Body of pancreas (tissue), 2 donors: ENCODE measurements around a stretch of chr6.

- PRO-cap, result no peak
- RAMPAGE, long total RNA, 2 experiments, result no peak in any of the 2 experiments
Observed at GRCh38 chr6:148922964-148923345, 176.1 kb downstream of the UST start.

GRCh38 chr6:148964245-148965093 is 217.6 kb downstream of the UST start:
- PRO-cap, result no peak
- RAMPAGE, long total RNA, 2 experiments, result no peak in any of the 2 experiments

DNA sequence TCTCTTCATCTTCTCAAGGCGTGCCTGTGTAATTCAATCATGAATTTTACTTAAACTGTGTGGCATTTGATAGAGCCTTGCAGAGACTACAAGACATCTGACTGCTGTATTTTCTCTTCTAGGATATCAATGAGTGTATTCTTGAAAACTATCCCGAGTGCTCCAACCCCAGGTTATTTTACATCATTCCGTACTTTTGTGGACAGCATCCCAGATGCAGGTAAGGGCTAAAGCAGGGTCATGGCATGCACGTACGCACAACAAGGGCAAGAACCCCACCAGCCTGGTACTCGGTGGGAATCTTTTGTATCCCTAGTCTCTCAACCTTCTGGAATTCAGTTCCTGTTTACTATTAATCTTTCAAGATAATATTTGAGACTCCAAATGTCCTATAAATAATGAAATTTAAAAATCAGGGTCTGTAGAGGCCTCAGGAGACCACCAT is 272.2 kb downstream of the UST start:
- PRO-cap, result no peak
- RAMPAGE, long total RNA, 2 experiments, result no peak in any of the 2 experiments

DNA sequence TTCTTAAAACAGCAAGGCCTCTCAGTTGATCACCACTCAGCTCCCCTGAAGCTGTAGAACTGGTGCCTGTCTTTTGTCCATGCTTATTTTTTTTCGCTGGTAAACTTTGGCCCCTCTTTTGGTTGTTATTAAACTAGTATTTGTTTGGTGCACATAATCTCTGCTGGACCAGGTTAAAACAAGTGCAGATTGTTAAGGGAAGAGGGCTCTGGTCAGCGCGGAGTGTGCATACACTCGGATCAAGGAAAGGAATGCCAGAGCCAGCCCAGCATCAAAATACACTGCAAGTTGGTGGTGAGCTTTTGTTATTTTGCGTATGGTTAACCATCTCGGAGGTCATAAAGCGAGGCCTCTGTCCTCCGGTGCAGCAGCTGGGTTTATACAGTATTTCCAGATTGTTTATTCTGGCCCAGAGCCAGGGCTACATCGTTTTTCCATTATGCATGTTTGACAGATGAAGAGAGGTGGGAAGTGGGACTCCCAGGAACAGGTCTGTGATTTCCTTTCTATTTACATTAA is 256.7 kb upstream of the TAB2 start:
- PRO-cap, result no peak
- RAMPAGE, long total RNA, 2 experiments, result no peak in any of the 2 experiments

DNA sequence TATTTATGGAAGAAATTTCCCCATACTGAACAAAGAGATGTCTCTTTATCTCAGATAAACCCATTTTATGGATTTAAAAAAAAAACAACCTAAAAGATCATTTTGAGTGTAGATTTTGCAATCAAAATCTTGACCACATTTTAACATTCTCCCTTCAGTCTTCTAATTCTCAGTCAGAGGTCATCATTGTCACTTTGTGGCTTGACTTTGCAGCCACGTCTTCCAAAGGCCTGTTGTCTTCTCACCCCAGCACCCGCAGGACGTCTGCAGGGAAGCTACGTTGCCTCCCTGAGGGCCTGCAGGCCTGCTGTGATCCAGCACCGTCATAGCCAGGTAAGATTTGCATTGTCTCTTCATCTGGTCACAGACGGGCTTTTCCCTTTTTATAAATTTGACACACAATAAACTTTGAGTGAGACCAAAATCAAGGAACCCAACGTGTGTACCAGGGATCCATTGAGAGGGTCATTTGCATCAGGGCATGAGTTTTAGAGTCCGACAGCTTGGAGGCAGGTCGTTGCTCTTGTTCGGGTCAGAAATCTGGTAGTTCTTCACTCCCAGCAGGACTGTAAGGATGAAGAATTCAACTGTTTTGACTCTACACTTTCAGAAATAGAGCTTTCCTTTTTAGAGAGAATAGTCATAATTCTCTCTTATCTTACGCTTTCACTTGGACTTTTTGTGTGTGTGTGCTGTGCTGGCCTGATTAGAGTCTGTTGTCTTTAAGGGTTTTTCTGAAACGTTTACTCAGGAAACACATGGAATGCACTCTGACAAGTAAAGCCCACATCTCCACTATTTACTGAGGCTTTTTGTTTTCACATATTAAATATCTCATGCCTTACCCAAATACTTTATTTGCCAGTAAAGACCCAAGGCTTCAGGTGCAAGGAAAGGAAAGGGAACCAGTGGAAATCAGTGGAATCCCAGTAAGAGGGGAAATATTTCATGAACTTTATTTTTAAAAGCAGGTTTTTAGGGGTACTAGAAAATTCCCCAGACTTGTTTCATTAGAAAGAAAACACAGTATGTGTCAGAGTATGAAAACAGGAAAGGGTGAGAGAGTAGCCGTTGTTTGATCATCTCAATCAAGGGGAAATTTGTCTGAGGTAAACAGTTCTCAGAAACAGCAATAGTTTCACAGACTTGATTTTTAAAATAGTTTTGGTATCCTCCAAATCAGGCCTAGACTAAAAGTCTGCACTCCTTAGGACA is 177.1 kb upstream of the TAB2 start:
- PRO-cap, result no peak
- RAMPAGE, long total RNA, 2 experiments, result no peak in any of the 2 experiments

DNA sequence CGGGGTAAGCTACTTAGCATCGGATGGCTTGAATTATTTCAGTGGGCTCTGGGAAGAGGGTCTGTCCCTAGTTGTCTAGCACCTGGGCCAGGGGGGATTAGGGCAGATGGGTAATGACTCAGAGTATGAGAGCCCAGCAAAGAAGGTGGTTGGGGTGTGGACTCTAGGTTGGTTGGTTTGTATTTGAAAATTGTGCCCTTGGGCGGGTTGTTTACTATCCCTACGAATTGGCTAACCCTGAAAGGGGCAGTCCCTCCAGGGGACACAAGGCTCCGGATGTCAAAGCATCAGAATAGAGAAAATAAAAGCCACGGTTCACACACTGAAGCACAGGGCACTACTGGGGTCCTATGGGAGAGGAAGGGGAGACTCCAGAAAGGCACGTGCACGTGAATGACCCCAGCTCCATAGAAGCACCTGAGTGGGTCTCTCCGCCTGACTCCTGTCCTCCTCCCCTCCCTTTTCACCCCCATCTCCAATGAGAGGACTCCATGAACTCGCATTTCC is 148.4 kb upstream of the TAB2 start:
- PRO-cap, result no peak
- RAMPAGE, long total RNA, 2 experiments, result no peak in any of the 2 experiments

DNA sequence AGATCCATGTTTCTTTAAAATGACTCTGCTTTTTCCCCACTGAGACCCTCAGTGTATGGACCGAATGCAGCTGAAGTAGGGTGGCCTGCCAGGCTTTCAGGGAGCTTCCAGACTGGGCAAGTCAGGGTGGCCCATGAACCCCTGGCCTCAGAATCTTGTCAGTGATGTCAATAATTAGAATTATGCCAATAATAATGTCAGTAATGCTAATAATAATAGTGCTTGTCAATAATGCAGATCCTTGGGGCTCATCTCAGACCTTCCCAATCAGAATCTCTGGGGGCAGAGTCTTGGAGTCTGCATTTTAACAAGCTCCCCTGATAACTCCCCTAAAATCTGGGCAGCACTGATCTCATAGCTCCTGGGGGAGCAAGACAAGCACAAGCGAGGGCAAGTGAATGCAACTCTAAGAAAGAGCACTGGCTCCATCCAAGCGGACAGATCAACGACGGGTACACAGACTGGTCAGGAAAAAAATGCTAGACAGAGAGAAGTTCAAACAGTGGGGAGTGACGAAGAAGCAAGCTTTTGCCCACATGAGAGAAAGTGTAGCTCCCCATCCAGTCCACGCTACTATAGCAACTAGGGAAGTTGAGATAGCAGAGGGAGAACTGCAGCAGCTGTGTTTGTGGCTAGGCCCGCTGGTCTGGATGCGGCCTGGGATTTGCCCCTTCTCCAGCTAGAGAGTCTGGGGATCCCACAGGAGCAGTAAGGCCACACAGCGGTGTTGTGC is 59.9 kb upstream of the TAB2 start:
- PRO-cap, result no peak
- RAMPAGE, long total RNA, 2 experiments, result no peak in any of the 2 experiments

- PRO-cap, result no peak
- RAMPAGE, long total RNA, 2 experiments, result start-site peak on the plus strand in 1 of 2 experiments, at chr6:149378026-149378240 at its widest, 5 to 6 reads per replicate
Observed at GRCh38 chr6:149377798-149378260, 22.2 kb upstream of the SUMO4 start.

- PRO-cap, result no peak
- RAMPAGE, long total RNA, 2 experiments, result no peak in any of the 2 experiments
Observed at GRCh38 chr6:149450490-149451327, 34.1 kb downstream of the ZC3H12D start.

GRCh38 chr6:149566961-149567323 is 767 bp downstream of the GINM1 start:
- PRO-cap, result unidirectional peak, minus-strand start at chr6:149567086
- RAMPAGE, long total RNA, 2 experiments, result no peak in any of the 2 experiments

GRCh38 chr6:149694925-149695501 is 22.9 kb downstream of the LATS1 start:
- PRO-cap, result no peak
- RAMPAGE, long total RNA, 2 experiments, result no peak in any of the 2 experiments

DNA sequence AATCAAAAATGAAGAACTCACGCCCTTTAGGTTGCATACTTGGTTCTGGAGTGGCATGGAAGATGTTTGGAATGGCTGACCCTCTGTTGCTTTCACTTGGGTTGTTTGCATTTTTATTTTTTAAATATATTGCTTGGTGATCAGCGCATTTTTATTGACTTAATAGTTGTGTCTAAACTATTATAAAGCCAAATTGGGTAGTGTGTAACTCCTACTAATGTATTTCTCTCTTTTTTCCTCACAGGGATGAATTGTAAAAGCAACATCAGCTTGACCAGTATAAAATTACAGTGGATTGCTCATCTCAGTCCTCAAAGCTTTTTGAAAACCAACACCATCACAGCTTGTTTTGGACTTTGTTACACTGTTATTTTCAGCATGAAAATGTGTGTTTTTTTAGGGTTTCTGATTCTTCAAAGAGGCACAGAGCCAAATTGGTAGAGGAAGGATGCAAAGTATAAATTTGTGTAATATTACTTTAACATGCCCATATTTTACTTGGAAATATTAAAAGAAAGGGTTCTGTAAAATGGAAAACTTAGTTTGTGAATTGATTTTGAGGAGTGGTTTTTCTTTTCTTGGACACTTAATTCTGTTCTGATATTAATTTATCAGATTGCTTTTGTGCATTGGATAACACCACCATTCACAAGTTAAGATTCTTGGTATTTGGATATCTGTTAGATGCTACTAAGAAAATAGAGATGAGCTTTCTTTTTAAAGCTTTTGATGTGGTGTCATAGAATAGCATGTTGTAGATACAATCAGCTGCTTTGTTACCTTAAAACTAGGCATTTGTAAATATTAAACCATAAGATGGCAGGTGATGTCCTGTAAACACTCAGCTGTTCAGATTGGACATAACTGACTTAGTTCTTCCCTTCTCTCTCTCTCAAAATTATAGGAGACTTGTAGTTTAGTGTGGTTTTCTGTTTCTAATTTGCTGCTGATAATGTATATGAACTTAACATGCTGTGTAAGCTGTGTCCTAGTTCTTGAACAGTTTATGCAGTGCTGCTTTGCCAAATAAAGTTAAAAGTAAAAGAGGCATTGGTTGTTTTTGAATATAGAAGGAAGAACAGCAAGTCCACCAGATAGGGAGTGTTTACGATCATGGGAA is 53.4 kb downstream of the LRP11 start:
- PRO-cap, result no peak
- RAMPAGE, long total RNA, 2 experiments, result no peak in any of the 2 experiments

DNA sequence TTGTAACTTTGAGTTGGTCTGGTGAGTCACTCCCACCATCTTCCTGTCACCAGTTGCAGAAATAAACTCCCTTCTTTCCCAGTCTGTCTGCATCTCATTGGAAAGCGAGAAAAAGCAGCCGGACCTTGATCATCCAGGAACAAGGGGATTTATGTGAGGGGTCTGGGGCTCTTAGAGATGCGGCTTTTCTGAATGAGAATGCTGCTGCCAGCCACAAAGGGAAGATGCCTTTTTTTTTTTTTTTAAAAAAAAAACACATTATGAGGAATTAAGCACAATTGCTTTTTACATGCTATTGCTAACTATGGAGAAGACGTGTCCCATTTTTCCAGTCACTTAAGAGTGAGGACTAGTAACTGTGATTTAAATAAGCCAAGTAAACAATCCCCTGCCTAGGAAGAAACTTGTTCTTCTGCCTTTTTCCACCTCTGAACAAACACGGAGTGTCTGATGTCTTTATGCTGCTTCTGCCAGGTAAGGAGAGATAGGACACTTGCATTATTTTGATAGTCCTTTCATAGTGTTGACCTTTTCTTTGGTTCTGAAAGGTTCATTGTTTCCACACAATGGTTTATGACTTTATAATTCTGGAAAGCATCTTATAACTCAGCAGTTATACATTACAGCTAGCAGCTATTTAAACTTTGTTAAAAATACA is 8.6 kb downstream of the LRP11 start:
- PRO-cap, result no peak
- RAMPAGE, long total RNA, 2 experiments, result no peak in any of the 2 experiments

DNA sequence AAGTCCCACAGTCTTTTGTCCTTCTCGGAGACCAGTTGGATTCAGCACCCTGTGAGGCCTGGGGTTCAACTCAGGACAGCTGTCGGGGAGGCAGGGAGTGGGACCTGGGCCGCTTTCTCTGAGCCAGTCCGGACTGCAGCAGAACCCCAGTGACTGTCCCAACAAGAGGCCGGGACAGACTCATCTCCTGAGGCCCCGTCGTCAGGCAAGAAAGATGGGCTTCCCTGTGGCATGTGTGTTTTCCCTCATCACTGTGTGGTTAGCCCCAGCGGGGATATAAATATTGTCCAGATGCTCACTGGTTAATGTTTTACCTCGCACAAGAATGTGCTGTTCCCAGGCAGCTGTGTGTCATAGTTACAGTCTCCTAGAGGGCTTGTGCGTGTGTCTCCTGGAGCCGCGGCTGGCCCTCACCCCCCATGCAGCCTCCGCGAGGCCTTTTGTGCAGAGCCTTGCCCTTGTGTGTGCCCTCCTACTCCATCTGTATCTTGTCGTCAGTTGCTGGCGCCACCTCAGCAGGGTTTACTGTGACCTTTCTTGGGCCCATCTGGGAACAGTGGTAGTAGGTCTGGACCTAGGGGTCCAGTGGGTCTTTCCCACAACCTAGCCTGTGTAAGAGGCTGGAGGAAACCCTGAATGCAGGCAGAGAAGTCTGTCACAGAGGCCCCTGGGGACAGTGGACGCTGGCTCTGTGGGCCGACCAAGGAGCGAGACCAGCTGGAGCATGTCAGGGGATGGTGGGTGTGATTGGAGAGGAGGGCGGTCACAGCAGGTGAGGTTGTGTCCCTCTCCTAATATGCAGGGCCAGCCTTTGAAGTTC is 35.0 kb downstream of the PPP1R14C start:
- PRO-cap, result no peak
- RAMPAGE, long total RNA, 2 experiments, result no peak in any of the 2 experiments

GRCh38 chr6:150214640-150214947 is 71.8 kb downstream of the PPP1R14C start:
- PRO-cap, result no peak
- RAMPAGE, long total RNA, 2 experiments, result no peak in any of the 2 experiments

DNA sequence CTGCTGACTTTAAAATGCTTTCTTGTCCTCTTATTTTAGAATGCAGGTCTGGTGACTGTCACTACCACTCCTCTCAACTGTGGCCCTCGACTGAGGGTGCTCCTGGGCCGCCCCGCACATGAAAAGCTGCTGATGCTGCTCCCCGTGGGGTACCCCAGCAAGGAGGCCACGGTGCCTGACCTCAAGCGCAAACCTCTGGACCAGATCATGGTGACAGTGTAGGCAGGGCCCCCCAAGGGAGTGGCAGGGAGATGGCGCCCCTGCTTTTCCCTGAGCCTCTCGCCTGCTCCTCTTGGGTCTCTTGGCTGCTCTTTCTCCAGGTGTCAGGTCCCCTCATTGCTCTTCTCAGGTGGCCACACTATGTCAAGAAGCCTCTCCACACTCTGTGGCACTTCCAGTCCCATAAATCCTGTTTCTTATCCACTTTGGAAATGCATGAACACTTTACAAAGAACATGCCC is 29.2 kb downstream of the IYD start:
- PRO-cap, result unidirectional peak, minus-strand start at position 291 of the sequence
- RAMPAGE, long total RNA, 2 experiments, result no peak in any of the 2 experiments

DNA sequence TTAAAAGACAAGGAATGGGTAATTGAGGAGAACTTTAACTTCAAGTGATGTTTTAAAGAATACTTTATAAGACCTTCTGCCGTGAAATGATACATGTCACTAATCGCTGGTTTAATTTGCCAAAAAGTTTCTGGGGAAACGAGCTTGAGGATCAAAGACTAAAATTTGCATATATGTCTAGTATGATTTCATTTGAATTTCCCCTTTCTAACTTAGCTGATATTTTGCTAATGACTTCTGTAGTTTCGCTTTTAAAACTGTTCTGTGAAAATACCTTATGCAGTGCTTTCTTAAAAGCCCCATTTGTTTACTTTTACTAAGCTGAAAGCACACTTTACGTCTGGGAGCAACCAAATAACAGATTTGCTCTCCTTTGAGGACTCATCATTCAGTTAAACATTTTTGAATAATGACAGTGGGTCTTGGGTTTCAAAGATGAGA is 33.1 kb downstream of the PLEKHG1 start:
- PRO-cap, result no peak
- RAMPAGE, long total RNA, 2 experiments, result no peak in any of the 2 experiments

DNA sequence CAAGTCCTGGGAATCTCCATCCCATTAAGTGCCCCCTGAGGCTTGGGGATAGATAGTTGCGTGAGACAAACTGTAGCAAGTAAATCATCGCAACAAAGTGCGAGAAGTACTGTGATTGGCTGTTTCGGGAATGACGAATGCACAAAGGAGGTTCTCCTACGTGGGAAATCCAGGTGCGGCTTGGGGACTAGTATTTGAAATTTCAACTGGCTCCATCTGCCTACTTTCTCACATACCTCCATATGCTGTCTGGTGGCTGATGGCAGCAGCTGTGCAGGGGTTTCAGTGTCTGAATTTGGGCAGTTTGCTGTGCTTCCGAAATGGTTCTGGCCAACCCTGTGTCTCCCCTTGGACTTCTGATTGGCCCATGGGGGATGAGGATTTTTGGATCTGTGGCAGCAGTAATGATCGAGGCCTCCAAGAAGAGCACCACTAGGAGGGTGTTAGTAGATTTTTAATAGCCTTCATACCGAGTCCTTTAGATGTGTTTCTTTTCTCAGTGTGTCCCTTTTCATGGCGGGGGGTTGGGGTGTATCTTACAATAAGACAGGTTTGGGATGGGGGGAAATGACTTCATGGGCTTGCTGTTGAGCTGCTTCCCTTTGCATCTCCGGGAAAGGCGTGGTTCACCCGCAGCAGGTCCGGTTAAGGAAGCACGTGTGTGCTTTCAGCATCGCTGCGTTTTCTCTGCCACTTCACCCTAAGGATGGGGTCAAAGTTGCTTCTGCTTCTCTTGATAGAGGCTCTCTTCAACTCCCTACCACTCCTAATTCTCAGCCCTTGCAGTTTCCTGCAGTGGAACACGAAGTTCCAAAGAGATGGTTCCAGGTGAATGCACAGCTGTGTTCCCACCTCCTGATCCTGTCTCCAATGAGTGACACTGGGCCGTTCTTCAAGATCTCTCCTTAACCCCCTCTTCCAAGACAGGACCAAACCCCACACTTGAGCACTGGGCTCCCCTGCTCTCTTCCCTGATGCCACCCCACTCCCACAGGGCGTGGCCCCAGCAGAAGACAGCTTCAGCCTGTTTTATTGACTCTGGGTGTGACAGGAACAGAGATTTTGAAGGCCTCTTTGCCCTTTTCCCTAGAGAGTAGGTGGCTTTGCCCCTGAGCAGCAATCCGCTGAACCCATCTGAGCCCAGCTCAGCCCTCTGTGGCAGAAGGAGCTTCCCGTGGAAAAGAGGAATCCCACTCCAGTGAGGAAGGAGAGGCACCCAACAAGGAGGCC is 85.0 kb downstream of the PLEKHG1 start:
- PRO-cap, result no peak
- RAMPAGE, long total RNA, 2 experiments, result no peak in any of the 2 experiments

DNA sequence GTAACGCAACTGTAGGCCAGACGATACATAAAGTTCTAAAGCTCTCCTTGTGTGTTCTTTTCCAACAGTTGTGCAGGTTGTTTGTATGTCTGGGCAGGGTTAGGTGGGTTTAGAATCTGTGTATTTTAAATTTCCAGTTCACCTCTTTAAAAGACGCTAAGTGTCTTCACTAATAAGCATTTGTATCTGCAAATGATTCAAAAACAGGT is 98.9 kb downstream of the PLEKHG1 start:
- PRO-cap, result no peak
- RAMPAGE, long total RNA, 2 experiments, result no peak in any of the 2 experiments

- PRO-cap, result no peak
- RAMPAGE, long total RNA, 2 experiments, result no peak in any of the 2 experiments
Observed at GRCh38 chr6:150809021-150809534, 56.4 kb upstream of the MTHFD1L start.